Measurements from ENCODE around the genes TCEAL1, IL1RAPL2, NRK, TBC1D8B and FRMPD3.

GRCh38 chrX:102832710-102833207 lies 104.3 kb upstream of the RAB40AL start:
- PRO-cap: no peak

DNA sequence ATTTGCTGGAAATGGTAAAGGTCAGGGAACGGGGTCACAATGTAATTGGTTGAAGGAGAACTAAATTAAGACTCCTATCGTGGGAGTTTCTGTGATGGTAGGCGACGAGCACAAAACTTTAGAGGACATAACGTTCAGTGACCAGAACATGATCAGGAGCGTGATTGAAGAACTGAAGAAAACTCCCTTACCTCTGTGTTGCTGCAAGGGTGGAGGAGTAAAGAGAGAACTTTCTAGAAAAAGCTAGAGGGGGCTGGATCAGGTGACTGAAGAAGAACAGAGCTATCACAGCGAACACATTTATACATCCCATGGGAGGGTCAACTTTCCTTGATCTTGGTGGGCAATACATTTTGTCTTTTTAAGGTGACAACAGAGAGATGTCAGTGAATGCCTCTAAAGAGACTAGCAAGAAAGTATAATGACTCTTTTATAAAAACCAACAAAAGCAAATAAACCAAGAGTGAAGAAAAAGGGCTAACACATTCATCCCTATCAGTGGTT lies 3.8 kb downstream of the BEX4 start:
- PRO-cap: no peak

DNA sequence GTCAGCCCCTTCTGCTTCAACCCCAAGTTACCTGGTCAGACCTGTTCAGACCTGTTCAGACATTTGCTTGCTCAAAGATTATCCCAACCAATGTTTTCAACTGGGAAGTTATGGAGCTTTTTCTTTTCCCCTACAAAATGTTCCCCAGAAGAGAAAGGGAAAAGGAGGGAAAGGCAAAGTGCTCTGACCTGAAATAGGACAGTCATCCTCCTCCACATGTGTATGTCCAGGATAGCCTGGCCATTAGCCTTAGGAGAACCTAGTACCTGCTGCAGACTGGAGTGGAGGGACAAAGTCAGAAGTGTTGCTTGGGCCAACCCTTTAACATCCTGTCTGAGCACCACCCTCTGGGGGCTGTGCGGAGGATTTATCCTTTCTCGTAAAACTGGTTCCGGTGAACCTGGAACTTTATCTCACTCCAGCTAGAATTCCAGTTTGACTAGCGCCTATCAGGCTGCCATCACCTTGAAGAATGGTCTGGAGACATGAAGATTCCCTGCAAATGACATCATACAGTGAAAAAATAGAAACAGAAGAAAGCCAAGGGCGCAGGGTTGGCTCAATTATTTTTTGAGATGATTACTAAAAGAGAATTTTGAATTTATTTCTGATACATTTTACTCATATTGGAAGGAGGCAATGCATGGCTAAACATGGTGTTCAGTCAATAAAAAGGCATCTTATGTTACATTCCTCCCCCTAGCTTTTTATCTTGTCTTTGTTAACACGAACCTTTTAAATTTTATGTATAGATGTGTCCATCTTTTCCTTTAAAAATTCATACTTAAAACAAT lies 4.0 kb downstream of the TCEAL8 start:
- PRO-cap: no peak

DNA sequence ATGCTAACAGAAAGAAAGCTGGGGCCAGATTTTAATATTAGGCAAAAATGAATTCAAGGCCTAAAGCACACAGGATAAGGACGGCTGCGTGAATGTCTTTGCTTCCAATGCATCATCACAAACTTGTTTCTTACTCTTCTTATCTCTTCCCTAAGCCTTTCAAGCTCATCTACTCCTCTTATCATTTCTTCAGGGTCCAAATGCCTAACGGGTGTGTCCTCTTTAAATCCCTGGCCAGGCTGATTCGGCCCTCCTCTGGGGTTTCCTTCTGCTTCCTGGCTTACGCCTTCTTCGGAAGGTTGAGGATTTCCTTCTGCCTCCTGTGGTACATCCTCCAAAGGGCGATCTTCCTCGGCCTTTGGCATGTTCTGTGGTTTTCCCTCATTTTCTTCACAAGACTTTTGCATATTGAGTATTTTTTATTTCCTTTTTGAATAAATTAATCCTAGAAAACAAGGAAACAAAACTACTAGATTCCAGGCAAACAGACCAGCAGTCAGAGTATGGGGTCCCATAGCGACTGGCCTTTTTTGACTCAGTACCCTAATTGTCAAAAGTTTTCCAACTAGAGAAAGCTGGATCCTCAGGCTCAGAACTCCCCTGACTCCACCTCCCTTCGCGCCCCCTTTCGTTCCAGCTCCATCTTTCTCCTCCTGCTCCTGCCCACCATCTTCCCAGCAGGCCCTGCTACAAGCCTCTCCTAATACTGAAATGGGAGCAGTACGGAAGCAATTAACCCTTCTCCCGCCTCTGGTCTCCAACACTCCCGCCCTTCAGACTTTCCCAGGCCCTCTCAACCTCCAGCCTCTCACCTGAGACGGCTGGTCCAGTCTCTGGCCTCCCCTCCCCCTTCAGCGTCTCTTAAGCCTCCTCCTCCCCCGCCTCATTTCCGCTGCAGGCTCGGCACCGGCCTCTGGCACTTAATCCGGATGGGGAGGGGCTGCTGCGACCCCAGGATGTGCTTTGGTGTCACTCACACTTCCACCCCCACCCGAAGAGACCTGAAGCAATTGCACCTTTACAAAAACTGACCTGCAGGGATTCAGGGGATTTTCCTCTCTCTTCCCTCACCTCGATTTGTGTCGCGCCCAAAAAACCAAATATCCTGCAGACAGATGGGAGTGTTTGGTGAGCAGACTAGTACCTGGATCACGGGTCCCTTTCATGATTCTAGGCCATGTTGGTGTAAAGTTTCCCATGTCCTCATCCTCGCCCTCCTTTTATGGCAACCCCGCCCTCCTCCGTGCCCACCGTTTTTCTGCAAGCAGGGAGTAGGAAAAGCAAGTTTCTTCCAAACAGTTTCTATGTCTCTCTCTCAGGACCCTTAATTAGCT lies 915 bp downstream of the TCEAL8 start:
- PRO-cap: bidirectional peak, plus-strand start at position 923 of the sequence, minus-strand start at position 835 of the sequence

- PRO-cap: bidirectional peak, plus-strand start at chrX:103628928, minus-strand start at chrX:103628878
Observed at GRCh38 chrX:103628342-103629216, at the start of gene TCEAL1. TSS of gene TCEAL1 (plus strand) at chrX:103628975.

DNA sequence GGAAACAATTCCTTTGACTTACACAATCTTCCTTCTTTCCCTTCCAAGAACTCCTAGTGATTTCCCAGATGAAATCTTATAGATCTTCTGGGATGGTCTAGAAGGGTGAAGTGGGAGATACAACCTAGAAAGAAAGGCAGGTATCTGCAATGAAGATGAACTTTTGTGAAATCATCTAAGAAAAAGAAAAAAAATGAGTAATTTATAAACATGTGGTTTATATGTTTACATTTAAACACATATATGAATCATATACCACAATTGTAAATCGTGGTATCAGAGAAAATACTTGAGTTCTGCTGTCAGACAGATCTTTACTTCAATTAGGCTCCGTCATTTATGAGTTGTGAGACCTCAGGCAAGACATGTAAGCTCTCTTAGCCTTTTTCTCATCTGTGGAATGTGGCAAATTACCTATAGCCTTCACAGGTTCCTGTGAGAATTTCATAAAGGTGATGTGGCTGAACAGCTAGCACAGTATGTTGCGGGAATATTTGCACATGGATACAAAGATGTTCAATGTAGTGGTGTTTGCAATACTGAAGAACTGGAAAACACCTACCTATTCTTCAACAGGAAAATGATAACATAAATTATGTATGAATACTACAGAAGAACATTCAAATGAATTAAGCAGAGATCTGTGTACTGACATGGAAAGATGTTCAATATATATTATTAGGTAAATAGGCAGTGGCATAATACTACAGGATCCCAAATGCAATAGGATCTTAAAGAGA lies 7.9 kb downstream of the MORF4L2 start:
- PRO-cap: no peak

DNA sequence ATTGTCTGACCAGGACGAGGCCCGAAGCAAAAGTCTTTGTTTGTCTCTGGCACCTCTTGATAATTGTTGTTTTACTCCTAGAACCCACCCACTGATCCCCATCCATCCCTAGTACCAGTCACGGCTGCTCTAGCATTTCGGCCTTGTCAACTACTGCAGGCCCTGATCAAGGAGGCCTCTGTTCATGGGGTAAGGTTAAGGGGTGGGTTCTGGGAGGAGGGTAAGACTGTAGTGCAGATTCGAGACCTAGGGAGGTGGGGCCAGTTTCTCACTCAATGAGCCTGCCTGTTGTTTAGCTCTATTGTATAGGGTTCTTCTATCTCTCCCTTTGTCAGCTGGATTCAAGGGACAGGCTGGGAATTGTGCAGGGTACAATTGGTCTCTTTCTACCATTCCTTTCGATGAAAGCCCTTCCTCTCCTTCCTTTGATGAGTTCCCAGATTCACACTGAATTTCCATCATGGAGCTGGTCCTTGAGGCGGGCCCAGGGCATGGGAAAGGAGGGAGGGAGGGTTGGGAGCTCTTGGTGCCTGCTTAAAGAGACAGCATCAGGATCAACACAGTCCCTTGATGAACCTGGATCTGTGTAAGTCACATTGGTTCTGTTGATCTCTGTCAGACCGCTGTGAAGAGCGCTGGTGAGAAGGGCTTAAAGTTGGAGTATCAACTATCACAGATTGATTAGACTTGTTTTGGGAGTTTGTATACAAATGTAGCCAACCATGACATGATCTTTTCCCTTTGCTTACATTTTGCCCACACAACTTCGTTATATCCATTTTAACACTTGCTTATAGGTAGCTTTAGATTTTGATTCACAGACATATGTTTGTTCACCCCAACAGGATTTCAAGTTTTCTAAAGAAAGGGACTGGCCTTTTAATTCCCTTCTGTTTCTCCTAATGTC lies 4.3 kb downstream of the PLP1 start:
- PRO-cap: no peak

DNA sequence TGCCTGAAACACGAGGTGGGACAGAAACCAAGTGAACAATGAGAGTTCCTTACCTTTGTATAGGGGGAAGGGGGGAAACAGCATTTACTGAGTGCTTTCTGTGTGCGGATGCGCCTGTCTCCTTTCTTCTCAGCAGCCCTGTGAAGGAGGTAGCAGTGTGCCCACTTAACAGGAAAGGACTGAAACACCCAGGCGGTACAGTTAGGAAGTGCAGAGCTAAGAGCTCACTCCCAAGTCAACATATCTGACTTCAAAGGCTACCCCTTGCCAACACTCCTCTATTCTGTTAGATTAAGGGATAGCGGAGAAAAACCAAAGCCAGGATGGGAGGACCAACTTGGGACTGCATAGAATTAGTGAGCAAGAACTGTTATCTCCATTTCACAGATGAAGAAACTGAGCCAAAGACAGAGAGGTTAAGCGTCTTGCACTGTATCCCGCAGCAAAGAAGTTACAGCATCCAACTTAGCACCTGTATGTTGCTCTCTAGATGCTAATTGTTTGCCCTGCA lies 43.0 kb upstream of the TMSB15B start:
- PRO-cap: unidirectional peak, minus-strand start at position 140 of the sequence

- PRO-cap: no peak
Observed at GRCh38 chrX:104565869-104566551, at the start of gene IL1RAPL2. TSS of gene IL1RAPL2 (plus strand) at chrX:104566199.

- PRO-cap: no peak
Observed at GRCh38 chrX:105822035-105822920, at the start of gene NRK. TSS of gene NRK (plus strand) at chrX:105822539.

DNA sequence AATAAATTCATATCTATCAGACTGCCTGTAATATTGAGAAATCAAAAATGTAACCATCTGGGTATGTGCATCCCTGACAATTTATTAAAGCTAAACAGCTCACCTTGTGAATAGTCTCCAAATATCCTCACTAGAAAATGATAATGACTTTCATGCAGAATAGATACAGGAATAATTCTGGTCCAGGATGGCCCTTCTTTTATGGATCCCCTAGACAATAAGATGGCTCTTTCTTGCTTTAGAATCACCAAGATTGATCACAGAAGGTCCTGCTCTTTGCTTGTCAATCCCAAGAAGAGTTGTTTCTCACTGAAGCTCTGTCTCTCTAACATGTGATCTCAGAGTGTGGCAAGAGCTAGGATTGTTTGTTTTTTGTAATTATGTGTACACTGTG lies 8.6 kb upstream of the PWWP3B start:
- PRO-cap: no peak

GRCh38 chrX:106177086-106177682 lies 9.1 kb downstream of the PWWP3B start:
- PRO-cap: no peak

DNA sequence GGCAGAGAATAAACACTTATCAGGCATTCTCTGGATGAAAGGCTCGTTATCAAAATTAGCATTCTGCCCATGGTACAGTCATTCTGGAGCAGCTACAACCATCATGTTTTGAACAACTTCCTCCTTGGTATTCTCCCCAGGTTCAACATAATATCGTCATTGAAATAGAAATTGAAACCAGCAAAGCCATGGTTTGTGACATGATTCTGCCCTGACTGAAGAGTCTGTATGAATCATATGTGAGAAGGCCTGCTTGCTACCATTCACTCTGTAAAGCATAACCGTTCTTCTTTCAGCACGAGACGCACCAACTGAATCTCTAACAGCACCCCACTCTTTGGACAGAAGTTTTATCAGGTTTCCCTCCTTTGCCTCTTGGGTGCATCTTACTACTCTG lies 127.5 kb upstream of the RADX start:
- PRO-cap: no peak

GRCh38 chrX:106772847-106773195 lies 29.7 kb upstream of the TBC1D8B start:
- PRO-cap: no peak

DNA sequence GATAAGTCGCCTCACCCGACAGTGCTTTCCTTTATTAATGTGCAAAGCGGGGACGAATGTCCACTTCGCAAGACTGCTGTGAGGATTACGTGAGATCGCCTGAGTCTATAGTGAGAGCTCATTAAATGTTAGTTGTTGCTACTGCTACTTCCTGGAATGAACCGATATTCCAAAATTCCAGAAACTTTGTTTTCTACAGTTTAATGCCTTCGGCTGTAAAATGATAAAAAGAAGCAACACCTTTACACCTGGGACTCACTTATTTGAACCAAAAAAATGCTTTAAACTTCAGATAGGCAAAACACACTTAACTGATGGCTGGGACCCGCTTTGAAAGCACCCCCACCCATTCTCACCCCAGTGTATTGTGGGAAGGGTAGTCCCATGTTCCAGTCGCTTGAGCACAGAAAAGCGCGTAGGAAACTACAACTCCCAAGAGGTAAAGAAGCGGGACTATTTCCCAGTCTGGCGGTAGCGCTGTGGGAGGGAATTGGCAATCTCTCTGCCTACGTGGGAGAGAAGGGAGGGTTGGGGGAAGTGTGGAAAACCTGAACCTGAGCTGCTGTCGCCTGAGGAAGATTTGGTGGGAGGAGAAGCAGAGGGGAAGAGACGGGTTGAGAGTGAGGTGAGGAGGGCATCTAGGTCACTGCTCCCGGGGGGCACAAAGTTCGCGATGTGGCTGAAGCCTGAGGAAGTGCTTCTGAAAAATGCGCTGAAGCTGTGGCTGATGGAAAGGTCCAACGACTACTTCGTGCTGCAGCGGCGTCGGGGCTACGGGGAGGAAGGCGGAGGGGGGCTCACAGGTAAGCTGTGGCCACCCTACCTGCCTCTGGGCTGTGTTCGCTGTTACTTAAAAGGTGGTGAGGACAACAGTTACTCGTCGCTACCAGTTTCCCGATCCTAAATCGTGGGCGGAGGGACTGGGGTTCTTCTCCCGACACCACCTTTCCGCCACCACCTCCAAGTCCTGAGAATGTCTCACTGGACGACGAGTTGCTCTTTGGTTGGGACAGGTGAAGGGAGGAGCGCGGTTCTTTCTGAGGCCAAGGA lies at the start of gene TBC1D8B:
Gene TBC1D8B, plus strand, starts transcription at position 493 of the 1,050 bp plus-strand sequence.
- PRO-cap: bidirectional peak, plus-strand start at position 516 of the sequence, minus-strand start at position 261 of the sequence

- PRO-cap: unidirectional peak, plus-strand start at chrX:107449345; unidirectional peak, plus-strand start at chrX:107449652
Observed at GRCh38 chrX:107448698-107449730, at the start of gene FRMPD3. TSS of gene FRMPD3 (plus strand) at chrX:107449652.

DNA sequence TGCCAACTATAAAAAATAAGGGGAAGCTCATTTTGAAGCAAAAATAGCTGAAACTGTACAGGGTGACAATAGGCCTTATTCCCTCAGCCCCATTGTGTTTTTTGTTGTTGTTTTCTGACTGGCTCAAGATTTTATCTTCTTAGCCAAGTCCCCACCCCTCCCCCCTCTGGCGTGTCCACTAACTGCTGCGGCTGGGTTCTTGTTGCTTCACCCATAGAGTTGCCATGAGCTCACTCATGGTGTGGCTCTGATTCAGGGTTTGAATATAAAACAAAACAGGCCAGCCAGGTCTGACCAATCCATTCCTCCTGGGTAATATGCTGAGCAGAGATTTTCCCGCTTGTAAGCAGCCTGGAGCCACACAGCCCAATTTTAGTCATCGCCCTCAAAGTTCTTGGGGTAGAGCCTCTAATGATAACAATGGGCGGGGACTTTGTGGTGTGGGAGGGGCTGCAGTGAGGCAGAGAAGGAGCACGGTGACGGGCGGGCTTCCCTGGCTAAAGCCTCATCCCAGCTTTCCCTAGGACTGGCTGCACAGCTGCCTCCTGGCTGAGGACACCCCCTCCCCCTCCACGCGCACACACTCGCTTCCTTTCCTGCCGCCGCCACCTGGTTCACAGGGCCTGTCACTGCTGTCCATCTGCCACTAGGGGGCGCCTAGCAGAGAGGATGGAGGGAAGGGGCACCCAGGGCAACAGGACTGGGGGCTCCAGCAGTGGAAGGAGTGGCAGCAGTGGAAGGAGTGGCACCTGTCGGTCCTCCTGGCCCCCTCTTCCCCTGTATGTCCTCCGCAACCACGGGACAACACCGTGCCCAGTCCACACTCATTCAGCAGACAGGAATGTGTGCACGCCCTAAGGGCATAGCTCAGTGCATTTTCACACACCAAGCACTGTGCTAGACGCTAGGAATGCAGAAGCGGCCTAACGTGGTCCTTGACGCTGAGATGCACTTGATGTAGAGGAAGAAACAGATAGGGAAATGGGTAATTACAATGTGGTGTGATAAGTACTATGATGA lies 26.7 kb downstream of the PRPS1 start:
- PRO-cap: no peak

- PRO-cap: no peak
Observed at GRCh38 chrX:107672779-107673040, 44.4 kb downstream of the PRPS1 start.

GRCh38 chrX:107673041-107673883 lies 45.0 kb downstream of the PRPS1 start:
- PRO-cap: no peak

DNA sequence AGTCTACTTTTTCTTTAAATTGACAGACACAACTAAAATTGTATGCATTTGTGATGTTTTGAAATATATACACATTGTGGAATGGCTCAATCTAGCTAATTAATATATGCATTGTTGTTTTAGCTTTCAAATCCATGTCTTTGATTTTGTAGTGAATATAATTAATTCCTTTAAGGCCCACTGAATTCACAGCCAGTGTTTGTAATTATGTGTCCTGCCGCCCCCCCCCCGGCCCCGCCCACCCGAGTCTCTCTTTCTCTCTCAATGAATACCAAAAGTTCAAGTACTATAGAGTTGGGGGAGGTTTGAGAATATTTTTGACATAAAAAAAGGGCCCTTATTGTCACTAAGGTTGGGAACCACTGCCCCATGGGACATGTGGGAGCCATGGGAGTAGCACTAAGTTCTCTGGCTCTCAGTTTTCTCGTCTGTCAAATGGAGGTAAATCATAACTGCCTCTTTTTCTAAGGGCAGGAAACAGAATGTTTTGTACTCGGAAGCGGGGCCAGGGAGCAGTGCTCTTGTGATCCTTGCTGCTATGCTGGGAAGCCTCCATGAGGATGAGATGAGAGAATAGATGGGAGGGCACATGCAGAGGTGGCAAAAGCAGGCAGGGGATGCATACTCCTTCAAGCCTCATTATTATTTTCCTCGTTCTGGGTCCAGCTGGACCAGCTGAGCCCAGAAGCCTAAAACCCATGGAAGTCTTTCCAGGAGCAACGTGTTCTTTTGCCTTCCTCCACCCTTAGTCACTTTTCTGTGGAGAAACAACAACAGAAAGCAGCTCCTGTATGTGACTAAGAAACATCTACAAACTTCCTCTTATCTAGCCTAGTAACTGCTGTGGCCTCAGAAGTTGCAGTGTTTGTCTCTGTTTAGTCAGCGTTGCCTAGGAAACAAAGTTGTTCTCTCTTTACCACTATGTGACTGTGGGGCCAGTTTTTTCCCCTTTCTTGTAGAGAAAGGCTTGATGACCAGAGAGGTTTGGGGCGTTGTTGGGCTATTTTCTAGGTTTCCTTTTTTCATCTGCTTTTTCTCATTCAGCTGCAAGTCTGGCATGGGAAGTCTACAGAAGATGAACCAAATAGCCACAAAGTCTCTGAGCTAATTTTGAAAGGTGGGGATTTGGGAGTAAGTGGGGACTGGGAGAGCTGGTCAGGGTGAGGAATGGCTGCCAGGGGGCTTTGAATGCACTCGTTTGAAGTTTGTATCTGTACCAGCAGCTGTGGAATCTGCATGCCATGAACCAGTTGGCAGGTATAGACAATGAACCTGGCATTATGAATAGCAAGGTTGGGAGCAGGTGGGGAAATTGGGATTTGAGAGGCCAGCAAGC lies 64.8 kb downstream of the TSC22D3 start:
- PRO-cap: unidirectional peak, minus-strand start at position 751 of the sequence